Skeletal muscle tissue (tissue), 7 donors: ENCODE results near the genes ATP5MC3 and HNRNPA3.

- PRO-cap, 3 experiments, result no peak in any of the 3 experiments
- RAMPAGE, long total RNA, result no peak
- RRBS, 2 experiments, result 17 to 18% methylated on average over 18 of the region's 54 CpGs
Observed at GRCh38 chr2:174729991-174730901, 34.0 kb downstream of the CHRNA1 start.

DNA sequence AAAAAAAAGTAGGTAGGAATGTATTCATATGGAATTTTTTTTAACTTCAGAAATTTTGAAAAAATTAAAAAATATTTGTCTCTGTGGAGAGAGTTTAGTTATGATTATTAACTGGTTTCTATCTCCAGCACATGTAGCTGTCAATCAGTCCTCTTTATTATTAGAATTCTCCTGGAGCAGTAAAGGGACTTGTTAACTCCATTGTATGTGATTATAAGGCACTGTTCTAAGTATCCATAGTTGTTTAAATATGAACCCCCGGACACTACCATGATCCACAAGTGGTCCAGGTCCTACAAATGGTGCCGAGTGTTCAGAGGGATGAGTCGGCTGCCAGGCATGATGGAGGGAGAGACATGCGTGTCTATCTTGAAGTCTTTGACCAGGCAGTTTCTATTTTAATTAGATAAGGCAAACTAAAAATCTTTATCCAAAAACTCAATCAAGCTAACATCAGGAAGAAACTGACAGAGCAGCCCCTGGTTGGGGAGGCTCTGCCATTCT is 468 bp downstream of the CHRNA1 start:
- PRO-cap, 3 experiments, result no peak in any of the 3 experiments
- RAMPAGE, long total RNA, result no peak
- RRBS, 2 experiments, result no CpG with 5 or more reads among the region's 4 CpGs

DNA sequence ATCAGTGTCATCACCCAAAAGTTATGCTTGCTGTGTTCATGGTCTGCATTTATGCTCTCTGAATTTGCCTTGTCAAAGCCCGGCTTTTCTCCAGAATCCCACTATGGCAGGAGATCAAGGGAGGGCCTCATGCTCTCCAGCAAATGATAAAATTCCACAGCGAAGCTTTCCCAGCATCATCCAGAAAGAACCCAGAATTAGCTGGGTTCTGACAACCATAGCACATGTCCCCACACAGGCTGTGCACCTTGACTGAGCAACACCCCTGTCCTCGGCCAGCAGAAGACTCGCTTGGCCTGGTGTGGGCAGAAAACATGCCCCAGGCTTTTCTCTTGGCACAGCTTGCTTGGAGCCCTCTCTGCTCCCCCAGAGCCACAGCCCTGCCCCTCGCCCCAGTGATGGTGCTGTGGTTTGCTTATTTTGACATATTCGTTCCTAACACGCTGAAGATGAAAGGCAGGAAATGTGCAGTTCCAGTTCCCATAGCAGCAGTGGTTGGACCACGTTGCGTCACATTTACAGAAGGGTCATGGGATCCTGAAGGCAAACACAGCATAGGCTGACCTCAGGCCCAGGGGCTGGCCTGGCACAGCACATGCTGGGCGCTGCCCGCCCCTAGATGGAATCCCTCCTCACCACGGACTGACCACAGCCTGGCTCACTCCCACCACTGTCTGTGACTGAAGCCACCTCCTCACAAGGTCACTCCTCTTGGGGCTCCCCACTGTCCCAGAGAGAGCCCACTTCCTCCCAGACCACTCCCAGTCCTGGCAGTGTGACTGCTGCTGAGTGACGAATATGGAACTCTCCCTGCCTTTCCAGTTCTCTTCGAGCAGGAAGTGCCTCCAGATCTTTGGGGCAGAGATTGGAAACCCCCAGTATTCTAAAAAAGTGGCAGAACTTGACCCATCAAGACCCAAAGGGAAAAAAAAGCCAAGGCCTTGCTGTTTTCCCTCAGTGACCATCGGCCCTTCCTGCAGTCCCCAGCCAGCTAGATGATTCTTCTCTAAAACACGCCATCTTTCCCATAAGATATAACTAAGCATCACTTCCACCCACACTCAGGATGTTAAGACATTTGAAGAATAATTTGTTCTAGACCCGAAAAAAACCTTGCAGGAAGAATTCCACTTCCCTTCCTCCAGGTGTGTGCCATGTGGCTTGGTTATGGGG is 14.3 kb upstream of the CHRNA1 start:
- PRO-cap, 3 experiments, result no peak in any of the 3 experiments
- RAMPAGE, long total RNA, result no peak
- RRBS, 2 experiments, result no CpG with 5 or more reads among the region's 17 CpGs

DNA sequence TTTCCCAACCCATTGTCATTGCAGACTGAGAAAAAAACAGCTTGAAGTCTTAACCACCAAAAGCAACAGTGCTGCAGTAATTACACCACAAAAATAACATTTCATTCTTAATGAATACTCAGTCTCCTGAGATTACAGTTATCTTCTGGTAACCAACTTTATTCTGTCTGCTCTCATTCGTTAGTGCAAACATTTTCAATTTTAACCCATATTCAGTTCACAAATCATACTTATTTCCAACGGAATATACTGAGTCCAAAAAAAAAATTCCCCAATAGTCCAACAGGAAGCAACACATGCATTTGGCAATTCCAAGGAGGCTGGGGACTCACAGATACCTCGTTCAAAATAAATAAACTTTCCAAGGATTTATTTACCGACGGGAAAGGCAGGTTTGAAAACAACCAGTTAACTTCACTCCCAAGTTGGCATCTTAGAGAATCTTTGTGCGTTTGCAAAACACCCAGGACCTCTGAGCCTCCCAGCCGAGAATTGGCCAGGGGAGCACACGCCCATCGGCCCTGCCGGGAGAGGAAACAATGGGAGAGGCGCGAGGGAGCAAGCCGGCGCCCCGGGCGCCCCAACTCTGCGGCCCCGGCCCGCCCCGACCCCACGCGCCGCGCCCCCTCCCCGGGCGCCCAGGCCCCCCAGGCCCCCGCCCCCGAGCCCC is 868 bp downstream of the CHN1 start:
- PRO-cap, 3 experiments, result peak in 1 of 3 experiments; most common plus-strand start position 539 of the sequence (in 1)
- RAMPAGE, long total RNA, result no peak
- RRBS, 2 experiments, result 2 to 3% methylated on average over 11 to 14 of the region's 28 CpGs

GRCh38 chr2:175181126-175182017 is at the start of gene ATP5MC3:
ATP5MC3 (minus strand) TSS chr2:175181710.
- PRO-cap, 3 experiments, result peak in 3 of 3 experiments; most common minus-strand start chr2:175181710 (in 2)
- RAMPAGE, long total RNA, result start-site peak on the minus strand at chr2:175181660-175181711, 296 and 256 reads in 2 replicates
- RRBS, 2 experiments, result 3 to 4% methylated on average over 16 of the region's 54 CpGs

GRCh38 chr2:175593681-175594796 is 408.0 kb downstream of the LNPK start:
- PRO-cap, 3 experiments, result no peak in any of the 3 experiments
- RAMPAGE, long total RNA, result no peak
- RRBS, 2 experiments, result no CpG with 5 or more reads among the region's 37 CpGs

- PRO-cap, 3 experiments, result no peak in any of the 3 experiments
- RAMPAGE, long total RNA, result no peak
- RRBS, 2 experiments, result no CpG with 5 or more reads among the region's 1 CpG
Observed at GRCh38 chr2:175991978-175992509, 10.0 kb downstream of the LNPK start.

GRCh38 chr2:176082199-176082766 is 1.5 kb downstream of the EVX2 start:
- PRO-cap, 3 experiments, result no peak in any of the 3 experiments
- RAMPAGE, long total RNA, result no peak
- RRBS, 2 experiments, result 9% methylated on average over 41 of the region's 53 CpGs

- PRO-cap, 3 experiments, result no peak in any of the 3 experiments
- RAMPAGE, long total RNA, result no peak
- RRBS, 2 experiments, result 3 to 11% methylated on average over 1 of the region's 20 CpGs
Observed at GRCh38 chr2:176092232-176092565, 322 bp upstream of the HOXD13 start.

- PRO-cap, 3 experiments, result no peak in any of the 3 experiments
- RAMPAGE, long total RNA, result no peak
- RRBS, 2 experiments, result no CpG with 5 or more reads among the region's 4 CpGs
Observed at GRCh38 chr2:176134851-176135565, 5.5 kb downstream of the HOXD8 start.

DNA sequence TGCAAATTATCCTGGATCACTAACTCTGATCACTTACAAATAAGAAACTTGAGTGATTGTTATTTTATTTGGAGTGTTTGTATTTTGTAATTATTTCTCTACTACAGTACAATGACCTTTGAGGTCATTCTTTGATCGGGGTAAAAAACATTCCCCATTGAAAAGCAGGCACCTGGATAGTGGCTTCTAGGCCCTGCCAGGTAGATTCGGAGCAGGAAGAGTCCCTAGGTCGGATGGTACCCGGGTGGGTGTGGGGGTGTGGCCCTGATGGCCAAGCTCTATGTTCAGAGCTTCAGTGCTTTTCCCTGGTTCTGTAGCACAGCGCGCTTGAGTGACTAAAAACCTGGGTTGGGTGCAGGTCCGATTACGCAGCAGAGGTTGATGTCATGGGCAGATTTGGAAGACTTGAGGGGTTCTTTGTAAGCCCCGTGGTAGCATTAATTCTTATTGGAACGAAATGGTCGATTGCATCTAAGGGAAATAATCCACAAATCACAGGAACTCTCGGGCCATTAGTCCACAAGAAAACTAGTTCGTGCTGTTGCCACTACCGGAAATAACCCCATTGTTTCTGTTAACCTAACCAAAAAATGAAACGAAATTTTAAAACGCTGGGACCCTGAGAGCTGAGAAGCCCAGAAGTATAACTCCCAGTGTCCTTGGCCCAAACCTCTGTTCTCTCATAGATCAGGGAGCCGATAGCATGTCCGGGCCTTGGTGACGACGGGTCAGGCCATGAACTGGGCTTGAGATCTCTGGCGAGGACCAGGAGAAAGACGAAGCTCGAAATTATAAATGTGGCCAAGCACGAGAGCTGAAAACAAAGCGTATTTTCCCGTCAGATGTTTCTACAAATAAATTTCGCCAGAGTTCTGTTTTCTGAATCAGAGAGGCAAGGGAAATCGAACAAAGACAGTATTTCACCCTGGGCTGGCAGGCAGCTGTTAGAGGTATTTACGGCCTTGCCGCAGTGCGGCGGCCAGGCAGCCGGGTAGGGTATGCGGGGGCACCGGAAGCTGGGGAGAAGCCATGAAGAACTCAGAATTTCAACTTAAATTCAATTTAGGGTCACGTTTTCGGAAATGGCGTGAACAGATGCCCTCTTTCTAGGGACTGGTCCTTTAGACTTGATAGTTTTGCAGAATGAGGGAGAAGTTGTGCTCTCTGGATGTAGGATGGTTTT is 9.2 kb downstream of the HOXD8 start:
- PRO-cap, 3 experiments, result peak in 2 of 3 experiments; most common plus-strand start position 606 of the sequence (in 1); most common minus-strand start position 333 of the sequence (in 1)
- RAMPAGE, long total RNA, result no peak
- RRBS, 2 experiments, result no CpG with 5 or more reads among the region's 38 CpGs

DNA sequence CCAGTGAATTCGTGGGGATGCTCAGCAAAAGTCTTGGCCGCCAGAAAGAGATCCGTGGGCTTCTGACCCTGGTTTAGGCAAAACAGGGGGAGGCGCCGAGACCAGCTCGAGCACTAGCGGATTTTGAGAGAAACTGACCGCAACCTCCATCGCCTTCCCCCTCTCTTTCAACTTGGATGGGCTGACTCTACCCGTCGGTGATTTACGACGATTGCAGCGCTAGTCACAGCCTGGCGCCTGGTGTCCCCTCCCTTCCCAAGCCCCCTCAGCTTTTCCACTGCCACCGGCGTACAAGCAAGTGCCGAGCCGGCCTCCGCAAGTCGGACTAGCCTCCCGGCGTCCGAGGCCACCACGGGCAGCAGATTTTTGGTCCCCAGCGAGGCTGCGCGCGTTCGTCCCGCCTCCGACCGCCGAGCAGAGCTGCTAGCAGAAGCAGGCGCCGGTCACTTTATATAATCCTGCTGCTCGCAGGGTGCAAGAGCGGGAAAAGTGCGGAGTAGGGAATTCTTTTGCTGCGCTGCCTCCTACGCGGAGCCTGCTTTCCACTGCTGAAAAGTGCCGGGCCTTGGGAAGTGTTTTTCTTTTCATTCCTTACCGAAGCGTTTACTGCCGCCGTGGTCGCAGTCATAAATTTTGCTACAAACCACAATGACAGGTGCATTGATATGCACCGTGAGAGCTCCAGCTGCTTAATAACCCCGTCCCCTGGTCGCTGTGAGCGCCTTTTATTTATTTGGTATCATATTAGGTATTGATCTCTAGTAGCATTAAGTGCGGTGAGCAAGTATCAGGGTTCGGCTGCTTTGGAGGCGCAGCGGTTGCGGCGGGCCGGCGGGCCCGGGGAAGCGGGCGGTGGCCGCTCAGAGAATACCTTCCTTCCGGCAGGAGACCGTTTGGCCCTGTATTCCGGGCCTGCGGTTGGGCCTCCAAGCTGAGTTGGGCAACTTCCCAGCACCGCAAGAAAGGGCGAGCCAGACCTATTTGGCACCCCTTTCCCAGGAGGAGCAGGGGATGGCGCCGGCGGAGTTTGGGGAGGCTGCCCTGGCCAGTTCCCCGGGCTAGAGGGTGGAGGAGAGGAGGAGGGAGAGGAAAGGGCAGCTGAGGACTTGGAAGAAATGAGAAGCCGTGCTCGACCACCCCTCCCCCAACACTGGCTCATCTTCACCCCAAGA is 7.9 kb downstream of the HOXD3 start:
- PRO-cap, 3 experiments, result no peak in any of the 3 experiments
- RAMPAGE, long total RNA, result no peak
- RRBS, 2 experiments, result 34 to 35% methylated on average over 20 of the region's 76 CpGs

- PRO-cap, 3 experiments, result no peak in any of the 3 experiments
- RAMPAGE, long total RNA, result no peak
- RRBS, 2 experiments, result no CpG with 5 or more reads among the region's 3 CpGs
Observed at GRCh38 chr2:176175666-176176120, 12.8 kb upstream of the HOXD1 start.

DNA sequence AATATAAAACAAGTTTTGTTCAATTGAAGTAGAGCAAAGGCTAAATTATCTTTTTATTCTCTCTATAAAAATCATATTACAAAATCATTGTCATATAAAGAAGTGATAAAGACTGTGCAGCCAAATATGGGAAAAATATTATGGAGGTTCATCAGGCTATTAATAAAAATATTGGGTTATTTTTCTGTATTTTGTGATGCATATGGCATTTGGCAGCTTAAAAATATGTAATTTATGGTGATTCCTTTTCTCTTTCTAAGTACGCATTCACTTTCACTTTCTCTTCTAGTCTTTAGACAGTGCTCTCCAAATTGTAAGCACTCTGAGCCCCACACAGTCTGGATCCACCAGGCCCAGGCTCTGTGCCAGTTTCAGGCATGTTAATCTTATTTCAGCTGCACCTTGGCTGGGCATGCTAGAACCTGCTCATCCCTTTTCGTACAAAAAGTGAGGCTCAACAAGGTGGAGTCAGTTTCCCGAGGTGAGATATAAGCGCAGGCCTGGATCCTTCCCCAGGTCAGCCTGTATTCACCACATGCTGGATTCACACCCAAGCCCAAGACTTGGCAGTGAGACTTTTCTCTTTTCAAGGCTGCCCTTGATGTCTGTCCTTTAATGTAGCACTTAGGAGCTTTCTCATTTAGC is 203.9 kb downstream of the MTX2 start:
- PRO-cap, 3 experiments, result no peak in any of the 3 experiments
- RAMPAGE, long total RNA, result no peak
- RRBS, 2 experiments, result no CpG with 5 or more reads among the region's 4 CpGs

DNA sequence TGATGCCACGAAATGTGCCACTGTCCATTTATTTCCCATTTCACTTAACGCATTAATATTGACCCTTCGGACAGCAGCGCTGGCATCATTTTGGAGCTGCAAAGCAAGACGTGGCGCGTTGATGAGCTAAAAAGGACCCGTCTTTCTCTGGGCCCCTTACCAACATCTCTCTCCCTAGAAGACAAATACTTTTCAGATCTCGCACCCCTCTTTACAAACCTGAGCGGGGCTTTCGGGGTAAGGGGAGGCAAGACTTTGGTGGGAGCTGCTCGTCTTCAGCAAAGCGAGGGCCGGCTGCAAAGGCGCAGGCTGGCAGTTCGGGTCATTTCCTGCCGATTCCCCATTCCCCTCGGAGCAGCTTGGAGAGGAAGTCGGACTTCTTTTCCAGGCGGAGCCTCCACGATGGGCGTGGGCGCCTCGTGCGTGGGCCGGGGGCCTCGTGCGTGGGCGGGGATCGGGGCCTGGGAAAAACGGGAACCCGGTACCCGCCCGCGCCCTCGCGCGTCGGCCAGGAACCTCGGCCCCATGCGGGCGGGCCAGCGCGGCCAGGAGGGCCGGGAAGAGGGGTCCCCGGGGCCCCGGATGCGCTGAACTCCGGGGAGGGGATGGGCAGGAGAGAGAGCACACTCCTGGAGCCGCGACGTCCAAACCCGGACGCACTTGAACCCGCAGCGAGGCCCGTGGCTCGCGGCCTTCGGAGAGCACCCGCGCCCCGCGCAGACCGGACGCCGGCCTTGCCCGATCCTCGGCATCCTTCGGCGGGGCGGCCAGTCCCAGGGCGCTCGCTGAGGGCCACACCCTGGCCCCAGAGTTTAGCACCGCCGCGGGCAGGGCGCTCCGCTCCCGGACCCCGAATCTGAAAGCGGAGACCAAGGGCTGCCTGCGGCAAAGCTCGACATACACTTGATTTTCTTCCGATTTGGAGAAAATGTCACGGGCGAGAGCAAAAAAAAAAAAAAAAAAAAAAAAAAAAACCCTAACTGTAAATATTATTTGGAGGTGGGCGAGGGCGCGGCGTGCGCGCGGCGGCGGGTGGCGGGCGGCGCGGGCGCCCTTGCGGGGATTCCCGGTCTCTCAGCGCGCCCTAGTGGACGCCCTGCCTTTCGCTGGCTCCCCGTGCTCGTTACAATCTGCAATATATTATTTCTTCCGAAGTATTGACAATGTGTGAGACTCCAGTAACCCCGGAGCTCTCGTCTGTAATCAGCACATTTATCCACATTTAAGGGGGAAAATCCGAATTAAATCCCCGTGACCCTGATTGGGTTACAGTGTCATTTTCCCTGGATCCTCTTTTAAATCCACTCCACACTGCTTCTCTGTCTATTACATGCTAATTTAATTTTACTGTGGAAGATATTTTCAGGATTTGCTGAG is 368.5 kb downstream of the MTX2 start:
- PRO-cap, 3 experiments, result peak in 3 of 3 experiments; most common plus-strand start position 502 of the sequence (in 2); most common minus-strand start position 324 of the sequence (in 2)
- RAMPAGE, long total RNA, result no peak
- RRBS, 2 experiments, result 2% methylated on average over 50 to 58 of the region's 114 CpGs

- PRO-cap, 3 experiments, result no peak in any of the 3 experiments
- RAMPAGE, long total RNA, result no peak
- RRBS, 2 experiments, result 88% methylated on average over 2 of the region's 3 CpGs; no CpG with 5 or more reads in 1 of the 2 experiments
Observed at GRCh38 chr2:177117344-177117696, 95.3 kb upstream of the HNRNPA3 start.

DNA sequence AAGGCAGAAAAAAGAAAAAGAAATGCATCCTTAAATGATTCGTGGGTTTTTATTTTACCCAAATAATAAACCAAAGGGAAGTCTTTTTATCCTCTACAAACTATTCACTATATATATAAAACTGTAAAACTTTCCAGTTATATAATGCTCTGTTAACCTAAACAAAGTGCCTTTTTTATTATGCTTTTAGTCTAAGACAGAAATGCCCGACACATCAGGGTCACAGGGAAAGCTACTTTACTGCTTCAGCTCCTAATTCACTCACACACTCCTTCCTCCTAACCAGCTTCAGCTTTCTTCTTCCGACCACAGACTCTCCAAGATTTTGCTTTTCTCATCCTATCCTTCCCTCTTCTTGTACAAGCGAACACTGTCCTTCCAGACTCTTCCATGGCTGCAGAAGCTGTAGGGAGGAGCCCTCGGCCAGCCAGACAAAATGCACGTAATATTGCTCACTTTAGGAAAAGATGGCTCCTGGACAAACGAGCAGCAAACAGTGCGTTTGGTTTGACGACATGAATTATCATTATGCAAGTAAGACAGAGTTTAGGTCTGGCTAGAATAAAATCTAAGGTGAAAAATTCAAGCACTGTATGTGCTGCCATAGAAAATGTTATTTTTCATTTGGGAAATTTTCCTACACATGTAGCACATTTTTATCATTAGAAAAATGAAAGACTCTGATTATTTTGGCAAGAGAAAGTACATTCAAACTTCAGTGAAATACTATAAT is 47.5 kb upstream of the HNRNPA3 start:
- PRO-cap, 3 experiments, result peak in 2 of 3 experiments; most common plus-strand start position 460 of the sequence (in 2); most common minus-strand start position 407 of the sequence (in 2)
- RAMPAGE, long total RNA, result no peak
- RRBS, 2 experiments, result no CpG with 5 or more reads among the region's 9 CpGs

GRCh38 chr2:177212518-177213606 is at the start of gene HNRNPA3:
HNRNPA3 (plus strand) TSS chr2:177212794.
- PRO-cap, 3 experiments, result peak in 3 of 3 experiments; most common plus-strand start chr2:177212797 (in 2); most common minus-strand start chr2:177213199 (in 1)
- RAMPAGE, long total RNA, result start-site peak on the plus strand at chr2:177212742-177212791, 662 and 401 reads in 2 replicates
- RRBS, 2 experiments, result 2 to 3% methylated on average over 34 of the region's 119 CpGs

- PRO-cap, 3 experiments, result no peak in any of the 3 experiments
- RAMPAGE, long total RNA, result no peak
- RRBS, 2 experiments, result no CpG with 5 or more reads among the region's 2 CpGs
Observed at GRCh38 chr2:177222394-177222558, 9.7 kb downstream of the HNRNPA3 start.

DNA sequence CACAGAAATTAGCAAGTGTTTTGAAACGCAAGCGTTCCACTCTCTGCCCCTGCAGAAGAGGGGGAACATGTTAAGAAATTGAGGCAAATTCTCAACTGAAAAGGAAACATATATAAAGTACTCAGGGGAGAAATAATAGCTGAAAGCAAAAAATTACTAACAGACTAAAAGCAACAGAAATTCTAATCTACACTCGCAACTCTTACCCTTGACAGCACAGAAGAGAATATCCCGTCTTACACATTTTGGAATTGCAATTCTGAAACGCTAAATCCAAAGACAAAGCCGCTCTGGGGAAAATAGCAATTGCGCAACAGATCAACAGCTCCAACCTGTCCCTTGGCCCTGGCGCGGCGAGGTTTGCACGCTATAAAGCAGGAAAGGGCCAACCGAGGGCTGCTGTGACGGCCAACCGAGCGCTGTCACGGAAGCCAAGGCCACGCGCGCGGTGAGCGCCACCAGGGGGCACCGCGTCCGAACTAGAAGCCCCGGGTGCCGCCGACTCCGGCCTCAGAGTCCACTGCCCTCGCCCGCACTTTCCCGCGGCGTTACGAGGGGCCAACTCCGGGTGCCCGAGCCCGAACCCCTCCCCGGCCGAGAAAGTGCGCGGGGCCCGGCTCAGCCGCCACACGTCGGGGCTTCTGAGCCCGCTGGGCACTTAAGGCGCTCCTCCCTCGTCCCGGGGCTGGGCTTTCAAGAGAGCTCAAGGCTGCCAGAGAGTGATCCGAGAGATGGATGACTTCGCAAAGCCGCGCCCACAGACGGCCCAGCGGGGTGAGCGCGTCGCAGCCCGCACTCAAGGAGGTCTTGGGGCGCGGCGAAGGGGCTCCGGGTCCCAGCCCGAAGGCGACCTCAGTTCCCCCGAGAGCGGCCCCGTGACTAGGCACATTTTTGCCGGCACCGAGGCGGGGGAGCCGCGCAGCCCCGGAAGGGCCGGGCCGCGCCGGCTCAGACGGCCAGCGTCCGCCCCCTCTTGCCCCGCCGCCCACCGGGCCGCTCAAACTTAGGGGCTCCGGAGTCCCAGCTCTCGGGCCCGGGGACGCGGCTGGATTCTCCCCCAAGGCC is 998 bp downstream of the NFE2L2 start:
- PRO-cap, 3 experiments, result peak in 3 of 3 experiments; most common plus-strand start position 513 of the sequence (in 3); most common minus-strand start position 643 of the sequence (in 2)
- RAMPAGE, long total RNA, result no peak
- RRBS, 2 experiments, result 2% methylated on average over 33 of the region's 90 CpGs